ENCODE measurements around the genes MSTO1 and KHDC4.

DNA sequence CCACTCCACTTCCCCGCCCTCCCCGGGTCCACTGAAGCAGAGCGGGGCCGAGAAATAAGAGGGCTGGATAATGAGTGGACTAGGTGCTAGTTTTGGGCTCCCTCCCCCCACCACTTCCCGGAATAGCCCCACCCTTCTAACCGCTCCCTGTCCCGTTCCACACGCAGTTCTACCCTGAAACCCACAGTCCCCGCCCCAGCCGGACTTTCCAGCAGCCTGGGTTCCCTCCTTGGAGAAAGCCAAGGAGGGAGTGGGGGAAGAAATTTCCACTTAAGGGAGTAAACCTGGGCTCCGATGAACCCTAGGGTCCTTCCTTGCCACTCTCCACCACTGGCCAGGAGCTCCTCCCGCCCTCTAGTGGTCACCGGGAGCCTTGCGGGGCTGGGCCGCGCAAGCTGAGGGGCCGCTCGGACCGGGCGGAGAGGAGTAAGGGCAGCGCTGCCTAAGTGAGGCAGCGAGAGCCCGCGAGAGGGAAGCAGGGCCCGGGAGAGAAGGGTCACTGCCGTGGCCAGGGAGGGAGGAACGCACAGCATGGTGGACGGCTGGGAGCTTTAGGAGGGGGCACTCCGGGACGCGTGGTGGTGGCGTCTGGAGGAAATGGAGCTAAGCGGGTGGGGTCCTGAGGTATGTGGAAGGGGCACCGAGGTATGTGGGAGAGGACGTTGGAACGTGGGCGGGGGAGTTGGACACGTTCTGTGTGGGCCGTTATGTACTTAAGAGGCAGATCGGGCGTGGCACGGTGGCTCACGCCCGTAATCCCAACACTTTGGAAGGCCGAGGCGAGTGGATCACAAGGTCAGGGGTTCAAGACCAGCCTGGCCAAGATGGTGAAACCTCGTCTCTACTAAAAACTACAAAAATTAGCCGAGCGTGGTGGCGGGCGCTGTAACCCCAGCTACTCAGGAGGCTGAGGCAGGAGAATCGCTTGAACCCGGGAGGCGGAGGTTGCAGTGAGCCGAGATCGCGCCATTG, 14.1 kb downstream of the THBS3 start:
- PRO-cap = bidirectional peak, plus-strand start at position 166 of the sequence, minus-strand start at position 55 of the sequence; bidirectional peak, plus-strand start at position 499 of the sequence, minus-strand start at position 332 of the sequence; bidirectional peak, plus-strand start at position 712 of the sequence, minus-strand start at position 598 of the sequence

DNA sequence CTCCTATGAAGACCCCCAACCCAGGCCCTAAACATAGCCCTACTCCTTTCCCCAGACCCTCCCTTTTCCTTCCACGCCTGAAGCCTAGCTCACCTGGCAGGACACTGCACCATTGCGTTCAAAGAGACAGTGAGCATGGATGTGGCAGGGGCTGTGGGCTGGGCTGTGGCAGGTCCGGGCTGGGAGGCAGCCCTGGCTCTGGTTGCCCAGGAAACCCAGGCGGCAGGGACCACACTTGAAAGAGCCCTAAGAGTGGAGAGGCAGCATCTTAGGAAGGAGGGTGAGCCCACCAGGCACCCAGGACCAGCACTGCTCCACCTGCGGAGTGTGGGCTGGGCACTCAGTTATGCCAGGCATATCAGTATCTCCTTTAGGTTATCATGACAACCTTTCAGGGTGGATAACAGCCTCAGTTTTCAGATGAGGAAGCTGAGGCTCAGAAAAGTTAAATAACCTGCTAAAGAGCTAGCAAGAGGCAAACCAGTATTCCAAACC, 6.3 kb downstream of the THBS3 start:
- PRO-cap = no peak

DNA sequence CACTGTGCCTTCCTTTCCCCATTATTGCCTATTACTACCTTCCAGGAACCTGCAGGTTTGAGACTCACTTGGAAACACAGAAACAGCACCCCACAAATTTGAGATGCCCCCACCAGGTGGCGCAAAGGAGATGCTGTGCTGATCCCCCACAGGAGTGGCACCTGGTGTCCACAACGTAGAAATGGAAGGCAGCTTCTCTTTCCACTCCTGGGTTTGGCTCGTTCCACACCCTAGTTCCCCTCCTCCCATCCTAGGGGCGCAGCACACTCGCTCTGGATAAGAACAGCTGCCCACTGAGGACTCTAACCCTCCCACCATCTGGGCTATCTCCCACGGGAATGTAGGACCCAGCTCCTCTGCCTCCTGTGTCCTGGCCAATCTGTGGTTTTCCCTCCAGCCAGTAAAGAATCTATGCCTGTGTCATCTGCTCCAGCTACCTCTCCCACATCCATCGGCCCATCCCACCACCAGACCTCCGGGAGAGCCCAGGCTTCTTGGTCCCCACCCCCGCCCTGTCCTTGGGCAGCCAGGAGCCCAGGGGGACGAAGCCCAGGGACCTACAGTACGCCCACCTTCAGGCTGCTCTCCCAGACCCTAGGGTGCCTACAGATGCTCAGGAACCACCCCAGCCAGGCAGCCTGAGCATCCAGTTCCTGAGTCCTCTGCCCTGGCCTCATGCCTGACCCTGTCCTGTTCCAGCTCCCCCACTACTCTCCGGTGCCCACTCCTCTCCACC, 626 bp downstream of the THBS3 start:
- PRO-cap = bidirectional peak, plus-strand start at position 171 of the sequence, minus-strand start at position 33 of the sequence

DNA sequence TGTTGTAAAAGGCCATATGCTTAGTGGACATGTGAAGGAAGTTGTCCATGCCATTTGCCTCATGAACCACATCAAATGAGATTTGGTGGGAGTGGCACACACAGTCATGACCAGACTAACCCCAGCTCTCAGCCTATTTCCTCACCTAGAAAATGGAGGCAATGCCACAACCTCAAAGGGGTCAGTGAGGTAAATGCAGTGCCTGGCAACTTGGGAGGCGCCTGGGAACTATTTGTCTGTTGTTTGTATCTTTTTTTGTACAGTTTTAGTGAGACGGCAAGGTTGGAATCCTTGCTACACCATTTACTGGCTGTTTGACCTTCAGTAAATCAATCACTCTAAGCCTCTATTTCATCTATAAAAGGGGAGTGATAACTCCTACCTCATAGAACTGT, 11.3 kb downstream of the MTX1 start:
- PRO-cap = no peak

GRCh38 chr1:155247318-155248369, 6.6 kb upstream of the GBA1 start:
- PRO-cap = no peak

DNA sequence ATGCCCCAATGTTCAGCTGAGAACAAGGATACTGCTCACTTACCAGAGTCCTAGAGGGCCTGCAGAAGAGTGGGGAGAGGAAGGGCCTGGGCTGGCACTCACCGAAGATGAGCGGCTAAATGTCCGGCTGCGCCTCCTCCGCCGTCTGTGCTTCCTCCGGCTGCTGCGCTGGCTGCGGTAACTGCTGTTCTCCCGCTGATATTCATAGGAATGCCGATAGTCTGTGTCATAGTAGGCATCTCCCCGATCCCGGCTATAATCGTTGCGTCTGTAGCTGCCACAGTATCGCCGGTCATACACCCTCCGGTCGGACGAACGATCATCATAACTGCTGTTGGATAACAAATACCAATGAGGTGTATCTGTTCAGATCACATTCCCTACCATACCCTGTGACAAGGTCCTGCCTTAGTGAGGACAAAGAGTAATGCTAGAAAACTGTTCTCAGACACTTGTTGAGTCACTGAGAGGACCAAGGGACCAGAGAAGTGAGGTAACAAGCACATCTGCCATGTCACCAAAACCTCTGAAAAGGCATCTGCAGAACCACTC, 3.8 kb downstream of the CLK2 start:
- PRO-cap = no peak

GRCh38 chr1:155313004-155313807, 4.5 kb downstream of the FDPS start:
- PRO-cap = no peak

- PRO-cap = no peak
Measured at GRCh38 chr1:155468215-155468841, 94.3 kb downstream of the ASH1L start.

DNA sequence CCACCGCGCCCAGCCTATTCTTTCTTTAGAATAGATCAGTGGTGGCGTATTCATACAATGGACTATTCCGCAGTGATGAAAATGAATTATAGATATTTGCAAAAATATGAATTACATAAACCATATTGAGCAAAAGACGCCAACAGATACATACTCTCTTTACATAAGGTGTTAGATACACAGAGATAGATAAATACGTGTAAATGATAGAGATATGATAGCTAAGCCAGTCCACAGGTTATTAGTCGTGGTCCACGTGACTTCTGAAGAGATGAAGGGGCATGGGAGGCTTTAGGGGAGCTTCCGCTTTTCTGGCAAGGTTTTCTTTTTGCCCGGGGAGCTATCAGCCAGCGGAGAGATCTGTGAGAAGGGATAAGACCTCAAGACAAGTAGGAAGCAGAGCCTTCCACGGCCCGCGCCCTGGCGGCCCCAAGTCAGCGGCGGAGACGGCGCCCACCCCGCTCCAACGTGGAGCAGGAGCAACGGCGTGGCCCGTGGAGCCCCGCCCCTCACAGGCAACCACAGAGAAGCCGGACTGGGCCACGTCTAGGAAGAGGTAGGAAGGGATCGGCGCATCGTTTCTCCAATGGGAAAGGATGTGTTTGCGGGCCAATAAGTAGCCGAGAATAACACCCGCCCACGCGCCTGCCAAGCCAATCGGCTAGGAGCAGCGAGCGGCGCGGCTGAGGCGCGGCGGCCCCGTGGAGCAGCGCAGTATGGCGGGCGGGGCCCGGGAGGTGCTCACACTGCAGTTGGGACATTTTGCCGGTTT, at the start of gene MSTO1:
Gene MSTO1 (plus strand): TSS at position 686 of the 772 bp plus-strand sequence.
- PRO-cap = bidirectional peak, plus-strand start at position 517 of the sequence, minus-strand start at position 496 of the sequence; unidirectional peak, minus-strand start at position 588 of the sequence

GRCh38 chr1:155716992-155717520, 28.2 kb downstream of the DAP3 start:
- PRO-cap = no peak

- PRO-cap = no peak
Measured at GRCh38 chr1:155893566-155894163, 17.5 kb downstream of the RIT1 start.

GRCh38 chr1:155934324-155934877, at the start of gene KHDC4:
KHDC4 (minus strand) TSS chr1:155934413.
- PRO-cap = bidirectional peak, plus-strand start at chr1:155934610, minus-strand start at chr1:155934405

DNA sequence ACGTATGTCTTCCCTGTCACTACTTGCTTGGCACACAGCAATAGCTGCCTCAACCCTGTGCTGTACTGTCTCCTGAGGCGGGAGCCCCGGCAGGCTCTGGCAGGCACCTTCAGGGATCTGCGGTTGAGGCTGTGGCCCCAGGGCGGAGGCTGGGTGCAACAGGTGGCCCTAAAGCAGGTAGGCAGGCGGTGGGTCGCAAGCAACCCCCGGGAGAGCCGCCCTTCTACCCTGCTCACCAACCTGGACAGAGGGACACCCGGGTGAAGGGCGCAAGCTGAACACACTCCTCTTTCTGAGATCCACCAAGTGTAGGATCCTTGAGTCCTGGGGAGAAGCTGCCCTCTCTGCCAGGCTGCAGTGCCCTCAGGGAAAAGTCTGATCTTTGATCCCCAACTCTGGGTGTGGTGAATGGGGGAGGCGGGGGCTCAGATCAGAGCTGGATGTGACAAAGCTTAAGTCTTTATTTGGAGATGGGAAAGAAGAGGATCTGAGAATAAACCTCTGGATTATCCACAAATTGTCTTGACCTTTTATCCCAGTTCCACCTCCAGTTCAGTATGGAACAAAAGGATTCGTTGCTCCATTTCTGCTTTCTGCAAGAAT, 1.2 kb downstream of the RXFP4 start:
- PRO-cap = no peak

DNA sequence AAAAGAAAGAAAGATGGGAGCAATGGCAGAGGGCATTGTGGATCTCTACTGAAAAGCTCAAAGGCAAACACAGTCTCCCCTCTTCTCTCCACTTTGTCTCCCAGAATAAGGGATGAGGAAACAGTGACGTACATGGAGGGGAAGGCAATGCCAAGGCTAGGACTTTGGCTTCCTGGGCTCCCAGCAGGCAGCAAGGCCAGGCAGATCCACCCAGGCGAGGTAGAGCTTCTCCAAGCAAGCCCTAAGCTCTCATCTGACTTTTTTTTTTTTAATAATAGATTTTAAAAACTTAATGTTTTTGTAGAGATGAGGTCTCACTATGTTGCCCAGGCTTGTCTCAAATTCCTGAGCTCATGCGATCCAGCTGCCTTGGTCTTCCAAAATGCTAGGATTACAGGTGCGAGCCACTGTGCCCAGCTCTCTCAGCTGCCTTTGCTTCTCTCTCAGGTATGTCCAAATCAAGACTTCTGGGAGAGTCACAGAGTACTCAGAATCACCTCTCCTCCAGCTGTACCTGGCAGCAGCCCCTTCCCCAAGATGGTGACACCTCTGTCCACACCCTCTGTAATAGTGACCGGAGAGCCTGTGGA, 4.5 kb downstream of the ARHGEF2 start:
- PRO-cap = no peak

GRCh38 chr1:155984177-155984794, 5.9 kb upstream of the ARHGEF2 start:
- PRO-cap = bidirectional peak, plus-strand start at chr1:155984638, minus-strand start at chr1:155984516

DNA sequence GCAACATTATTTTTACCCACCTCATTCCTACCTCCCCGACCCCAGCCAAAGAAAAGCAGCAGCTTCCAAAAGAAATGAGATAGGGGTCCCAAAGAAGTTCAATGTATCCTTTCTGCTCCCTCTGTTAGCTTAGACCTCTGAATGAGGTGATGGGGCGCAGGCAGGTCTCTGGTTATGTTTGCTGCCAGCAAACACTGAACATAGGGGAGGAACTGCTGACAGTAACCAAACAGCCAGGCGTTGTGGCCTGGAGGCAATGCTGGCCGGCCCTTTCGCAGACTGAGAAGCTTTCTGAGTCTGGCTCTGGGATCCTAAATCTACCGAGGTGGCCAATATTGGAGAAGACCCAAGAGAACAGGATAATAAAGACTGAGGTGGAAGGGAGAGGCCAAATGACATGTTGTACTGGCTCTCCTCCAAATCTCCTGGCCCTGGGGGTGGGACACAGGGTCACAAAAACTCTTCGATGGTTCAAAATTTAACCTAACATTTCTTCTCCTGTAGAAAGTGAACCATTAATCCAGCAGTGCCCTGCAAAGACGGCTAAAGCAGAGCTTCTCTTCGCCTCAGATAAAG, 19.7 kb downstream of the SSR2 start:
- PRO-cap = no peak

GRCh38 chr1:156002244-156002949, 18.4 kb downstream of the SSR2 start:
- PRO-cap = no peak

GRCh38 chr1:156004730-156005662, 15.8 kb downstream of the SSR2 start:
- PRO-cap = no peak

- PRO-cap = no peak
Measured at GRCh38 chr1:156019768-156020490, 822 bp downstream of the SSR2 start.

GRCh38 chr1:156054008-156054481, 447 bp upstream of the UBQLN4 start:
- PRO-cap = no peak

Data from fallopian tube (tissue), 1 donor.